Tongue (tissue), 2 donors: Measurements from ENCODE around the gene F13B.

GRCh38 chr1:196682994-196683937 lies 31.4 kb downstream of the CFH start:
- RAMPAGE, long total RNA: no peak

DNA sequence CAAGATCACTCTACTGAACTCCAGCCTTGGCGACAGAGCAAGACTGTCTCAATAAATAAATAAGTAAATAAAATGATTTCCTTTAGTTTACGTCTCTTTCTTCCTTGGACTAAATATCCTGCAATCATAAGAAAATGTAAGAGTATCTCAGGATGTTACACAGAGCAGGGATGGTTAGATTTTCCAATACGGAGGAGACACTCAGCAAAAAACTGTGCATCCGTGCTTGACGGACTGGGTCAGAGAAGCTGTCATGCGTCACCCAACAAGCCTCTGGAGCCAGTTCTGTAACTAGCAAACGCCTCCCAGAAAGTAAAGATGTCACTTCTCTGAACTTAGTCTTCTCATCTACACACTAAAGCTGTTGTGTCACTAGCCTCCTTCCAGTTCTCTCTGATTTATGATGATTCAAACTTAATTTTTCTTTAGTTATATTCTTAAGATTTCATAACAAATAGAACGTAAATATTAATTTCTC lies 3.4 kb downstream of the CFHR4 start:
- RAMPAGE, long total RNA: no peak

GRCh38 chr1:197066316-197066627 lies 788 bp downstream of the F13B start:
- RAMPAGE, long total RNA: no peak

DNA sequence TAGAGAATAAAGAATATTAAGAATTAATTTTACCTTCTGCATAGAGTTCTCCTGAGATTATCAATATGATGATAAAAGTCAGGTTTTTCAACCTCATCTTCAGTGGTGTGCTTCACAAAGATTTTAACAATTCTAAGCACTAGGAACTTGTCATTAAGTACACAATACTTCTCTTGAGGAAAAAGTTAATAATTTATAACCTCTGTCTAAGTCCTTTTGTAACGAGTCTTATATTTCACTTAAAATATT lies at the start of gene F13B:
TSS of gene F13B (minus strand) at position 134 of the 249 bp plus-strand sequence.
- RAMPAGE, long total RNA: no peak

DNA sequence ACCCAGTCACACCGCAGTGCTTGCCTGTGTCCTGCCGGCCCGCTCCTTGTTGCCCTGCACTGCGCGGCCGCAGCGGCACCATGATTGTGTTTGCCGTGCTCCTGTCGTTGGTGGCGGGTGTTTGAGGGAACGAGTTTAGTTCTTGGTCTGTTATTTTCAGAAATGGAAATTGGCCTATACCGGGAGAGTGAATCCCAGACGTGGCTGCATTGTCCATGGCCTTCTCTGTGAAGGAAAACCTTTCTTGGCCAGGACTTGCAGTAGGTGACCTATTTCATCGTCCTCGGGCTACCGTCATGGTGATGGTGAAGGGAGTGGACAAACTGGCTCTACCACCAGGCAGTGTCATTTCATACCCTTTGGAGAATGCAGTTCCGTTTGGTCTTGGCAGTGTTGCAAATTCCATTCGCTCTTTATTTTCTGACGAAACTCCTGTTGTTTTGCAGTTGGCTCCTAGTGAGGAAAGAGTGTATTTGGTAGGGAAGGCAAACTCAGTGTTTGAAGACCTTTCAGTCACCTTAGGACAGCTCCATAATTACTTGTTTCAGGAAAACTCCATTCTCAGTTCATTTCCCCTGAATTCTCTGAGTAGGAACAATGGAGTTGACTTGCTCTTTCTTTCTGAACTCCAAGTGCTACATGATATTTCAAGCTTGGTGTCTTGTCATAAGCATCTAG lies 21.2 kb upstream of the ZBTB41 start:
- RAMPAGE, long total RNA: no peak

DNA sequence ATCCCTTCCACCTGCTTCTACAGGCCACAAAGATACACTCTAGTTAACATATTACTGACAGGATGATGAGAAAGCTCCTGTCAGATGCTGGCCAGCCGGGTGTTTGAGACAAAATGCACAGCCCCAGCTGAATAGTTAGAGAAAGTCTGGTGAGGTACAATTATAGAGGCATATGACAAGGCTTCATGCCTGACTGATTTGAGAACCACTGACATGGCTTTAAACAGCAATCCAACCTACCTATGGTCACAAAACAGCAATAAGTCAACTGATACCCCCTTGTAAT lies 137.0 kb downstream of the DENND1B start:
- RAMPAGE, long total RNA: no peak

GRCh38 chr1:197773727-197774291 lies 1.5 kb downstream of the DENND1B start:
- RAMPAGE, long total RNA: no peak

DNA sequence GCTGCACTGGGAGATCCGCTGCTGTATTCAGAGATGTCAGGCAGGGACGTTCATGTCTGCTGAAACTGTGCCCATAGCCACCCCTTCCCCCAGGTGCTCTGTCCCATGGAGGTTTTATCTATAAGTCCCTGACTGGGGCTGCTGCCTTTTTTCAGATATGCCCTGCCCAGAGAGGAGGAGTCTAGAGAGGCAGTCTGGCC lies 18.5 kb upstream of the C1orf53 start:
- RAMPAGE, long total RNA: no peak

GRCh38 chr1:197915472-197916509 lies 1.4 kb upstream of the LHX9 start:
- RAMPAGE, long total RNA: no peak

- RAMPAGE, long total RNA: no peak
Observed at GRCh38 chr1:198155945-198156438, 806 bp upstream of the NEK7 start.

- RAMPAGE, long total RNA: no peak
Observed at GRCh38 chr1:198169689-198170362, 13.0 kb downstream of the NEK7 start.

DNA sequence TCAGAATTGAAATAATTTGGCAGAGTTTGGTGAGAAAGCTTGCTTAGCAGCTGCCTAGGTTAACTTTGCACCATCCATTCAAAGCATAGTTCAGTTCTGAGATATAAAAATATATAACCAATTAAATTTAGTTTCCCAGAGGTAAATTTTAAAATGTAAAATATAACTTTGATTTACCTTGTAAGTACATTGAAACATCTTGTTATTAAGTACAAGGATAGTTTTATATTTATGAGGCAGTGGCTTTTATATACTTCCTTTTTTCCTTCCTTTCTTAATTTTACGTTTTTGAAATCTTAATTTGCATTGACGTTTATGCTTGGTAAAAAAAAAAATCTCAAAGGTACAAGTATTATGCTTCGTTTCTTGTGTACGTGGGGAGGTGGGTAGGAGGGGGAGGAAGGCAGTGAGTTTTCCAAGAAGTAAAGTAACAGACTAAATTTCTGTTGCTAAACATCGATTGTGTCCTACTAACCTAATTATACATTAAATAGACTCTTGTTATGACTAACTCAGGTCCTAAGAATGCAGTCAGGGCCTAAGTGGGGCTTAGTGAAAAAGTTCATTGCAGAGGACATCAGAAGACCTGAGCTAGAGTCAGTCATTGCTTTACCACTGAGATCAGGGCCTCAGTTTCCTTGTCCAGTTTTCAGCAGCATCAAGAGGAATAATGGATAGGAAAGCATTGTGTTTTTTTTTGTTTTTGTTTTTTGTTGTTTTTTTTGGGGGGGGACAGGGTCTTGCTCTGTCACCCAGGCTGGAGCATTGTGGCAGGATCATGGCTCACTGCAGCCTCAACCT lies 17.4 kb downstream of the NEK7 start:
- RAMPAGE, long total RNA: no peak

DNA sequence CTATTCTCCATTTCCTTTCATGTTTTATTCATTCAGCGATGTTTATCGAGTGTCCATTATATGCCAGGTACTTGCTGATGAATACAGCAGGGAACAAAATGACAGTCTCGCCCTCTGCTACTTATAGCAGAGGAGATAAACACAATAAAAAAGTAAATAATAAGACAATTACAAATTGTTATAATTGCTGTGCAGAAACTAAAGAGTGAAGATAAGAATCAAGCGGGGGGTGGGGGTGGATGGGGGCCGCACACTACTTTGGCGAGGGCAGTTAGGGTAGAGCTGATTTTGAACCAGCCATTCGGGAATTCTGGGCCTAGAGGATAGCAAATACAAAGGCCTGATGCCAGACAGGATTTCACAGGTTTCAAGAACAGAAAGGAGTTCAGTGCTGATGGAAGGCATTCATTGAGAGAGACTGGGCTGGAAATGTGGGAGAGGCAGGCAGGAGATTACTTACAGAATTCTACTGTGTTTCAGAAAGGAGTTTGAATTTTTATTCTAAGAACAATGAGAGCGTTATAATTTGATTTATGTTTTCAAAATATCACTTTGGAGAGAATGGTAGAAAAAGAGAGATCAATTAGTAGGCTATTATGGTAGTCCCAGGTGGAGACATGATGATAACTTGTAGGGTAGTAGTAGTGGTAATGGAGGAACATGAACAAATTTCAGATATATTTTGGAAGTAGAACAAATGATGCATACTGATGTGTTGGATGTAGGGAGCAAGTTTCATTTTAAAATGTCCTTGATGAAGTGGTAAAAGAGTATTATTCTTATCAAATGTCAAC lies 66.1 kb downstream of the NEK7 start:
- RAMPAGE, long total RNA: no peak

DNA sequence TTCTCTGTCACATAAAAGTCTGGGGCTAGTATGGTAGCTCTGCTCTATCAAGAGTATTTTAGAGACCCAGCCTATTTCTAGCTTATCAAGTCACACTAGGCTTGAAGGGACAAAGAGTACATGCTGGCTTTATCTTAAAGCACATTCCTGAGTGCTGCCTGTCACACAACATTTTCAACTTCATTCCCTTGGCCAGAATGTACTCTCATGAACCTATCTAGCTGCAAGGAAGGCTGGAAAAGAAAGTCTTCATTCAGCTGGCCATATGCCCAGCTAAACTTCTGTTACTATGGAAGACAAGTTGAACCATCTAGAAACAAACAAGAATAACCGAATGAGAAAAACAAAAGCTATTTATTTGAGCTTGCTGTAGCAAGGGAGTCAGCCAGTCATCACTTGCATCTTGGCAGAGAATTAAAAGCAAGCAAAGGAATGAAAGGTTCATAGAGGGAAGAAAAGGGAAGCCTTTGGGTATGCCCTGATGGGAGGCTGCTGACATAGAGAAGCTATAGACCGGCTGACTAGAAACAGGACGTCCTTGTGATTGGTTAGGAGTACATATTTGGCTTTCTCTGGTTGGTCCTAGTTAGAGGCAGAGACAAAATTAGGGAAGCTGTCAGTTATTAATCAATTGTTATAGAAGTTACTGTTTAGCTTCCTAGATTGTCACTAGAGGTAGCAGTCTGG lies 108.4 kb downstream of the NEK7 start:
- RAMPAGE, long total RNA: no peak

GRCh38 chr1:198662266-198662679 lies 23.4 kb downstream of the PTPRC start:
- RAMPAGE, long total RNA: no peak

DNA sequence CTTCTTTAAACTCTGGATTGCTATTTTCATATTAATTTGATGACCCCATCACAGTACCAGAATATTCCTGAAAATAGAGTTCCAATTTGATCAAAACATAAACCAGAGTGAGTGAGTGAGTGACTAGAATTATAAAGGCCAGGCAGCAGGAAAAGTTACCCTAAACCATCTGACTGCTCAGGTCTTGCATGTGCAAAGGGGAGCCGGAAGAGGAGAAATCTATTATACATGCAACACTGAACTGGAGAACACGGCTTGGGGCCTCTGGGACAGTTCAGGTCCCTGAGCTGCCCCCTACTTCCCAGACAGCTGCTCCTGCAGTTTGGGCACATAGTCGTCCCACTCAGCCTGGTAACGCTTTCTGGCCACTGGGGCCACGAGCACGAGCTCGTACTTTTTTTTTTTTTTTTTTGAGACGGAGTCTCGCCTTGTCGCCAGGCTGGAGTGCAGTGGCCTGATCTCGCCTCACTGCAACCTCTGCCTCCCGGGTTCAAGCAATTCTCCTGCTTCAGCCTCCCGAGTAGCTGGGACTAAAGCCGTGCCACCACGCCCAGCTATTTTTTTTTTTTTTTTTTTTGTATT lies 40.1 kb downstream of the PTPRC start:
- RAMPAGE, long total RNA: no peak

GRCh38 chr1:198682315-198682663 lies 43.4 kb downstream of the PTPRC start:
- RAMPAGE, long total RNA: no peak

- RAMPAGE, long total RNA: no peak
Observed at GRCh38 chr1:198932234-198932591, 293.4 kb downstream of the PTPRC start.

- RAMPAGE, long total RNA: no peak
Observed at GRCh38 chr1:199274792-199275282, 636.0 kb downstream of the PTPRC start.

GRCh38 chr1:200030672-200031140 lies 3.2 kb downstream of the NR5A2 start:
- RAMPAGE, long total RNA: no peak